Umbilical cord (tissue), 2 donors: ENCODE measurements around the genes BLTP3A, ANKS1A and SCUBE3.

- RAMPAGE, long total RNA = no peak
Measured at GRCh38 chr6:34234770-34235050, 2.0 kb upstream of the HMGA1 start.

DNA sequence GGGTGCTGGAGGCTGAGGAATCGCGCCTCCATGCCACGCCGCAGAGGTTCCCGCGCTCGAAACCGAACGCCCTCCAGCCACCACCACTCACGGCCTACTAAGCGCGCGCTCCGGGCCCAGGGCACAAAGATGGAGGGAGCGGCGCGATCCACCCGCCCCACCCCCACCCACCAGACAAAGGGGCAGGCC lies 1.7 kb upstream of the HMGA1 start:
- RAMPAGE, long total RNA = no peak

DNA sequence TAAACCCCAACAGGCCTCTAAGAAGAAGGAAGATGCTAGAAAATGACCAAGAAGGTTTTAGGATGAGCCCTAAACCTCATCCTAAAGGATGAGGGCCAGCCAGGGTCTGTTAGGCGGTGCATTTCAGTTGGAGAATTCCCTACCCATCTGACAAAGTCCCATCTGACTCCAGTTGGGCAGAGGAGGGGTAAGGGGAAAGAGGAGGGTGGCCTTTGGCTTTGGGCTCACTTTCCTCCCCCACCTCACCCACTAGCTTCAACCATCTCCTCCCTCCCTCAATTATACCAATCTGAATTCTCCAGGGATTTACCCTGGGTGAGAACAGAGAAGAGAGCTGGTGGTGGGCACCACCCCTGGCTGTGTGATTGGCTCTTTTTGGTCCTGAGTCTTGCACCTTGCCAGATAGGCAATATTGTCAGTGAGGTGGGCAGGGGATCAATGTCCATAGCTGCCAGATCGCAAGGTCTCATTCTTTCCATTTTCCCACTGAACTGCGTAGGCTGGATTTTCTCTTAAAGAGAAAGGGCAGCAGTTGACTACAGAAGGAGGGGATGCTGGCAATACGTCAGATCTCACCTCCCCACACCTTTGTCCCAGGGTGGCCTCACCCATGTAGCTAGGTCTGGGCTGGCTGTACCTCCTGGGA lies 3.3 kb downstream of the HMGA1 start:
- RAMPAGE, long total RNA = no peak

DNA sequence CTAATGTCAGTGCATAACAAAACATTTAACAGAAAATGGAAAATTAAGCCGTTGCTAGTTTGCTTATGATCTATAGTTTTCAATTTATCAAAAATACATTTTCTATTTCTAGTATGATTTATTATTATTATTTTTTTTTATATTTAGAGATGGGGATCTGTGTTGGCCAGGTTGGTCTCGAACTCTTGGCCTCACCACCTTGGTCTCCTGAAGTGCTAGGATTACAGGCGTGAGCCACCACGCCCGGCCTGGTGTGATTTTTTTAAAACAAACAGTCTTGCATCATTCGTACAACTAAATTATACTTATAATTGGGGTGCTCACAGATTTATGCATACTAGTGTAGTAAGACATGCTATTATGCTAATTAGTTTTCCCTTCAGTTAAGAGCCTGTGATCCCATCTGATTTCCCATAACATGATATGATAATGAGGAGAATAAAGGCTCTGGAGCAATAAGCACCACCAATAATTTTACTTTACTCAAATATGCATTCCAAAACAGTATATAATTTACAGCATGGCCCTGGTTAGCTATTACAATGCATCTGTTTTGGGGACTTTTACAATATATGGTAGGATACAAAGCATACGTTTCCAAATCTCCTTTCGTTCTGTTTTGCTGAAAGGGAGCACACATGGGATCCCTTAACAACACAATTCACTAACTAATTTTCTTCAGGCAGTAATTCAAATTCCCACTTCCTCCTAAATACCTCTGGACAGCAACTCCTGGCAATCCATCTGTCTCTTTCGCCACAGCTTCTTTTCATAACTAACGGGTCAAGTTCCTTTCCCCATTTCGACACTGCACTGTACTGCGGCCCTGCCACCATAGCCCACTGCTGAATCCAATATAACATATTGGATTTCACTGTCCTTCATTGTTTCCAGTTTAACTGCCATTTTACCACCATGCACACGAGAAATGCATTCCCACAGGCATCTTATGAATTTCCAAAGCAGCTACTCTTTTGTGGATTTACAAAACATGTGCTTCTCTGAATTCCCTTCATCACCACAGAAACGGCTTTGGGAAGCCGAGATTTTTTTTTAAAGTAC lies 1.7 kb downstream of the NUDT3 start:
- RAMPAGE, long total RNA = no peak

DNA sequence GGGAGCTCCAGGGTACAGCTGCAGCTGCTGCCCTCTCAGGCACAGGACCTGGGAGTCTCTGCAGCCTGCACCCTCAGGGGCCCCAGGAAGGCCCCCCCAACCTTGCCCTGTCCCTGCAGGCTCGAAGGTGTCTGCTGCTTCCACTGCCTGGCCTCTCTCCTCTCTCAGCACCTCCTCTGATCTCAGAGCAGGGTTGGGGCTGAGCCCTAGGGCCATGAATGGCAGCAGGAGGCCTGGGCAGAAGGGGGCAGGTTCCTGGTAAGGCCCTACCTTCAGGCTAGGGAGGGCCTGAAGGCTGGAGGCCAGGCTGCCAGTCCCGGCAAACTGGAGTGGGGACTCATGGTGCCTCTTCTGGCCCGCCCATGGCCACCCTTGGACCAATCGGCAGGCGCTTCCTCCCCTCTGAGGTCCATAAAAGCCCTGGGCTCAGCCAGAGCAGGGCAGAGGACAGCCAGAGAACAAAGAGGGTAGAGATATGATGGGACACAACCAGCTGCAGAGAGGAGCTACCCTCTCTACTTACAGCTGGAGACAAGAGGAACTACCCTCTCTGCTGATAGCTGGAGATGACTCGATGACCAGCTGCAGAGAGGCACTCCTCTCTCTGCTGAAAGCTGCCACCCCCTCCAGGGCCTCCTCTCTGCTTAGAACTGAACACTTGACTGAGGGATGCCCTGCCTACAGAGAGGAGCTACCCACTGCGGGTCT lies 7.8 kb upstream of the PACSIN1 start:
- RAMPAGE, long total RNA = no peak

DNA sequence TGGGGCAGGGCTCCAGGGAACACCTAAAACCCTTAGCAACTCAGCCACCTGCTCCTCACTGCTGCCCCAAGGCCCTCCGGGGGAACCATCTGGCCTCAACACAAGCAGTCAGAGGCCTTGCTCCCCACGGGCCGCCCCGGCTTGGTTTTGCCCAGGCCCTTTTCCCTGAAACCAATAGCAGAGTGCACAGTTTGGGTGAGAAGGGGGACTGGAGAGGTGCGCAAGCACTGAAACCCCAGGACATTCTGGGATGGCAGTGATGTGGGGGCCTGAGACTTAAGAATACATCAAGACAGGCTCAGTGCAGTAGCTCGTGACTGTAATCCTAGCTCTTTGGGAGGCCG lies 10.8 kb downstream of the SPDEF start:
- RAMPAGE, long total RNA = no peak

- RAMPAGE, long total RNA = no peak
Measured at GRCh38 chr6:34546416-34547322, 9.5 kb downstream of the SPDEF start.

DNA sequence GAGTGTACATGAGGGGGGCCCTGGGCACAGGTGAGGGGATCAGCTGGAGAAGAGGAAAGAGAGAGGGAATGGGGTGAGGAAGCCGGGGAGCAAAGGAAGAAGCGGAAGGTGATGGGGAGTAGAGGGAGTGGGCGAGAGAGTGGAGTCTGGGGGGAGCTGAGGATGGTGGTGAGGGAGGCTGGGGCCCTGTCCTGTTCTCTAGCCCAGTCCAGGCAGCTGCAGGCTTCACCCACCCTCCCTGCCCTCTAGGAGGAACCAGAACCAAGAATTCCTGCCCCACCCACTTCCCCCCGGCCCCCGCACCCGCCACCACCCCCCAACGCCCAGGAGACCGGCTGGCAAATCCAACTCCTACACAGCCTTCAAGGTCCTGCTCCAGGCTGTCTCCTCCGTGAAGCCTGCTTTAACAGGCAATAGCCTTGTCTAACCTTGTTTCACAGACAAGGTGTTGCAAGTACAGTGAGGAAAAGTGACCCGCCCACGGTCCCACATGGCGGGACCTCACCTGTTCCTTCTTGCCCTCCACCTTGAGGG lies 2.4 kb downstream of the SPDEF start:
- RAMPAGE, long total RNA = no peak

GRCh38 chr6:34576501-34576988 lies 20.4 kb upstream of the SPDEF start:
- RAMPAGE, long total RNA = no peak

GRCh38 chr6:34580792-34581275 lies 24.7 kb upstream of the SPDEF start:
- RAMPAGE, long total RNA = no peak

DNA sequence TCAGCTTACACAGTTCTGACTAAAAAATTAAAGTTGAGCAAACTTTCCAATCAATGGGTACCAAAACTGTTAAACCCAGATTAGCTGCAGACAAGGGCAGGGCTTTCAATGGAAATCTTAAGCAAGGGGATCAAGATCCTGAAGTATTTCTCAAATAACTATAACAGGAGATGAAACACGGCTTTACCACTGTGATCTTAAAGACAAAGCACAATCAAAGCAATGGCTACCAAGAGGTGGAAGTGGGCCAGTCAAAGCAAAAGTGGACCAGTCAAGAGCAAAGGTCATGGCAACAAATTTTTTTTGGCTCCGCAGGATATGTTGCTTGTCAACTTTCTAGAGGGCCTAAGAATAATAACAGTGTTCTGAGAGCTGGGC lies 54.2 kb downstream of the ILRUN start:
- RAMPAGE, long total RNA = no peak

DNA sequence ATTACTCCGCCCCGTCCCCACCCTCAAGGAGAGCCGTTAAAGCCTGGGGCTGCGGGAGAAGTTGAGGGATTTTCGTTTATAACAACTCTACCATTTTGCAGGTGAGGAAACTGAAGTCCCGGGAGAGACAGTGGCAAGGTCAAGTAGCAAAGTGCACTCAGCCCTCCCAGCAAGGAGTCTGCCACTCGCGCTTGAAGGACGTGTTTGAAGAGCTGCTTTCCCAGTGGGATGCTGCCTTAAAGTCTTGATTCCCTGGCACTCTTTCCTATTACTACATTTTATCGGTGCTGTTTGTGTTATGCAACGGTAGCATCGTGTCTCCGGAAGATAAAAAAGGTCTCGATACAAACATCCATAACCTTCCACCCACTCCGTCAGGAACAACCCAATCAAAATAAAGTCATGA lies 494 bp upstream of the ILRUN start:
- RAMPAGE, long total RNA = no peak

DNA sequence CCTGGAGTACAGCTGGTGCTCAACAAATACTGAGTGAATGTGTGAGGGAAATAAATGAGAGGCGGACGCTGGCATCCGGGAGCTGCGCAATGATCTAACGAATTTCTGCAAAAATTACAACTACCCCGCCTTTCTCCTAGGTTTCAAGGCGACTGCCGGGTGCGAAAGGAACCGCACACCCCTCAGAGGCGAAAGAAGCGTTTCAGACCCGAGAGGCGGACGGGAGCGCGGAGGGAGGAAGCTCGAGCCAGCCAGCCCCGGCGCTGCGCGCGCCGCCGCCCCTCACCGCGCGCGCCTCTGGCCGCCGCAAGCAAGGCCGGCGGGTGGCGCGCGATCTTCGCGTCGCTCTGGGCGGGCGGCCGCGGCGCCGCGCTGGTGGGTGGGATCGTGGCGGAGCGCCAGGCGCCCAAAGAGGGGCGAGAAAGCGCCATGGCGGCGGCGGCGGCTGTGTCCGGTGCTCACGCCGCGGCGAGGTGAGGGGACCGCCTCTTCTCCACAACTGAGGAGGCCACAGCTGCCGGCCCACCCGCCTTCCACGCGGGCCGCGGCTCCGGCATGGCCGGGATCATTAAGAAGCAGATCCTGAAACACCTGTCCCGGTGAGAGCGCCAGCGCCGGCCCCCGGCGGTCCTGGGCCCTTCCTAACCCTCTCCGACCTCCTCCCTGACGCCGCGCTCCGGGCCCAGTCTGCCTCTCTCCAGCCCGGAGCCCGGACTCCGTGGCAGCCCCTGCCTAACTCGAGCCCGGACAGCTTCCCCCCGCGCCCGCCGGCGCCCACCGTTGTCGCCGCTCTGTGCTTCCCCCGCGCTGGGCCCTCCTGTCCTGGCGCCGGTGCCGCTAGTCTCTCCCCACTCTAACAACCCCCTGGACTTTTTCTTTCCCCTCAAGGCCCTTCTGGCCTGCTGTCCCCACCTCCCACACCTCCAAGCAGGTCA lies at the start of gene BLTP3A:
TSS of gene BLTP3A (plus strand) at position 388 of the 935 bp plus-strand sequence.
- RAMPAGE, long total RNA = no peak

GRCh38 chr6:34888872-34889944 lies at the start of gene ANKS1A:
TSS of gene ANKS1A (plus strand) at chr6:34889255.
- RAMPAGE, long total RNA = no peak

DNA sequence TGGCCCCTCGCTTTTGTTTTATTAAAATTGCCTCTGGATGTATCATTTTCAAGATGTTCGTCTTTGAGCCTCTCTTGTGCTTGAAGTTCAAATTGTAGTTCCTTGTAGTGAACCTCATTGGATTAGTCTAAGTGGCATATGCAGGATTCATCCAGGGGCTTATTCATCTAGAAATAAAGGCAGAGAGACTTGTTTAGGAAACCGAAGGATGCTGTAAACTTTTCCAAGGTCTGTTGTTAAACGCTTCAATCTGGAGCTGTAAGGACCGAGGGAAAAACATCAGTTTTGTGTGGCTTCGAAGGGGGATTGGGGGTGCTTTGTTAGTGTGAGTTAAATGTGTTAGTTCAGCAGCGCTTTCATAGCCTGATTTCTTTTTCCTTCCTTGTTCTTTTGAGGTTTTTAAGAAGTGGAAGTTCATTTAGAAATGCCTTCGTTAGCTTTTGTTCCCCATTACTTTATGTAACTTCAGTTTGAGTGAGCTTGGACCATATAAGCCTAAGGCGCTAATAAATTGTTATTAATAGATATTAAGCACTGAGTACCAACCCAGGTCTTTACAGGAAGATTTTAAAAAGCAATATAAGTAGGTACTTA lies 1.4 kb downstream of the ANKS1A start:
- RAMPAGE, long total RNA = no peak

DNA sequence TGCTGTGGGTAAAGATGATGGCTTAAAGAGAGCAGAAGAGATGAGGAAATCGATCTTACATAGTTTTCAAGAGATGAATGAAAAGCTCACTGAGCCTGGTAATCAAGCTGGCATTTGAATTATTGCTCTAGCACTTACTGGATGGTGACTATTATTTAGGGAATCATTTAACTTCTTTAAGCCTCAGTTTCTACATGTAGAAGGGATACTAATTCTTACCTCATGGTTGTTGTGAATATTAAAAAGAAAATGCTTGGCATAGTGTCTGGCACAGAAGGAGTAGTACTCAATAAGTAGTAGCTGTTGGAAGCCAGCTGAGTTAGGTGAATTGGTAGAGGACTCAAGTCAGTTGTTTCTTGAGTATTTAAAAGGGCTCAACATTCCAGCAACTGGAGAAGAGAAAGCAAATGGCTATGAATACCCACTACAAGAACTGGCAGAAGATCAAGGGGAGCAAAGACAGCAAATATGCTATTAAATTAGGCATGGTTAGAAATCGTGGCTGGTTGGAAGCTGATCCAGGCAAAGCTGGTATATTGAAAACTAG lies 121.9 kb downstream of the ANKS1A start:
- RAMPAGE, long total RNA = no peak

GRCh38 chr6:35026682-35027305 lies 114.3 kb downstream of the TCP11 start:
- RAMPAGE, long total RNA = no peak

GRCh38 chr6:35034070-35035360 lies 106.6 kb downstream of the TCP11 start:
- RAMPAGE, long total RNA = no peak

DNA sequence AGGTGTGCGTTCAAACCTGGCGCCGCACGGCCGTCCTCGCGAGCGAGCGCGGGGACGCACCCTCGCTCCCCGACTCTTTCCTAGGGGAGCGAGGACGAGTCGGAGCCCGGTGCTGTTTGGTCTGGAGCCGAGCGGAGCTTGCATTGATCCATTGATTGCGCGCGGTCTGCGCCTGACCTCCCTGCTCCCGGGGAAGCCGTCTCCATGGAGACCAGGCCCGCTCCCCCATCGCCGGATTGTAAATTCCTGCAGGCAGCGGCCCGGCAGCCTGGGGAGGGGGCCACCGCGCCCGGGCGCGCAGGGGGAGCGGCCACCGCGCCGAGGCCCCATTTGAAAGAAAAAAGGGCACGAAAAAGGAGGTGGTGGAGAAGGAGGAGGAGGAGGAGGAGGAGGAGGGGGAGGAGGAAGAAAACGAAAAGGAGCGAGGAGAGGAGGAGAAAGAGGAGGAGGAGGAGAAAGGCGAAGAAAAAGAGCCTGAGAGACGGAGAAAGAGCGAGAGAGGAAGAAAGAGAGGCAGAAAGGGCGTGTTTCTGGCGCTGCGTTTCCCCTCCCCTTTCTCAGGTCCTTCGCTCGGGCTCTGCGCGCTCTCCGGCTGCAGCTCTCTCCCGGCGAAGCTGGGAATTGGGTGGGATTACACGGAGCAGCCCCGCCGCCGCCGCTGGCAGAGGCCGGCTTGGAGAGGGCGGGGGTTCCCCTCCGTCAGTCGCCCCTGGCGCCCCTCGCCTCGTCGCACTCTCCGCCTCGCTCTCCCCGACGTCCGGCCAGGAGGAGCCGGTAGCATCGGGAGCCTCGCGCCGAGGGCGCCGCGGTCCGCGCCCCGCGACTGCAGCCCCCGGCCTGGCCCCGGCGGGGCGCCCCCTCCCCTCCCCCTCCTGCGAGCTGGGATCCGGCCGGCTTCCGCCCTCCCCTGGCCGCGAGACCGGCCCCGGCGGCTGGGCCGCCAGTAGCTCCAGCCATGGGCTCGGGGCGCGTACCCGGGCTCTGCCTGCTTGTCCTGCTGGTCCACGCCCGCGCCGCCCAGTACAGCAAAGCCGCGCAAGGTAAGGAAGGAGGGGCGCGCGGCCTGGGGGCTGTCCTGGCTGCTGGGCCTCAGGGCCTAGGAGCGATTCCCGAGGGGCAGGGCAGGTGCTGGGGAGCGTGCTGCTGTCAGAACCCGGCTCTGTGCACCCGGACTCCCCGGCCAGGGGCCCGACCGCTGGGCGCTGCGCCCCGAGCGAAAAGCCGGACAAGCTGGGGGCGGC lies at the start of gene SCUBE3:
TSS of gene SCUBE3 (plus strand) at position 493 of the 1,241 bp plus-strand sequence.
- RAMPAGE, long total RNA = no peak

- RAMPAGE, long total RNA = no peak
Measured at GRCh38 chr6:35328121-35328588, 14.2 kb upstream of the PPARD start.